ENCODE data around the genes GAGE12C, GAGE12F, GAGE12G, GAGE2A and USP27X.

GRCh38 chrX:48648454-48648783 is 35.2 kb upstream of the WAS start:
- PRO-cap, 7 experiments: no peak in any of the 7 experiments
- RAMPAGE, long total RNA, 2 experiments: no peak in any of the 2 experiments

- PRO-cap, 7 experiments: no peak in any of the 7 experiments
- RAMPAGE, long total RNA, 2 experiments: no peak in any of the 2 experiments
Observed at GRCh38 chrX:48680352-48680861, 3.2 kb upstream of the WAS start.

DNA sequence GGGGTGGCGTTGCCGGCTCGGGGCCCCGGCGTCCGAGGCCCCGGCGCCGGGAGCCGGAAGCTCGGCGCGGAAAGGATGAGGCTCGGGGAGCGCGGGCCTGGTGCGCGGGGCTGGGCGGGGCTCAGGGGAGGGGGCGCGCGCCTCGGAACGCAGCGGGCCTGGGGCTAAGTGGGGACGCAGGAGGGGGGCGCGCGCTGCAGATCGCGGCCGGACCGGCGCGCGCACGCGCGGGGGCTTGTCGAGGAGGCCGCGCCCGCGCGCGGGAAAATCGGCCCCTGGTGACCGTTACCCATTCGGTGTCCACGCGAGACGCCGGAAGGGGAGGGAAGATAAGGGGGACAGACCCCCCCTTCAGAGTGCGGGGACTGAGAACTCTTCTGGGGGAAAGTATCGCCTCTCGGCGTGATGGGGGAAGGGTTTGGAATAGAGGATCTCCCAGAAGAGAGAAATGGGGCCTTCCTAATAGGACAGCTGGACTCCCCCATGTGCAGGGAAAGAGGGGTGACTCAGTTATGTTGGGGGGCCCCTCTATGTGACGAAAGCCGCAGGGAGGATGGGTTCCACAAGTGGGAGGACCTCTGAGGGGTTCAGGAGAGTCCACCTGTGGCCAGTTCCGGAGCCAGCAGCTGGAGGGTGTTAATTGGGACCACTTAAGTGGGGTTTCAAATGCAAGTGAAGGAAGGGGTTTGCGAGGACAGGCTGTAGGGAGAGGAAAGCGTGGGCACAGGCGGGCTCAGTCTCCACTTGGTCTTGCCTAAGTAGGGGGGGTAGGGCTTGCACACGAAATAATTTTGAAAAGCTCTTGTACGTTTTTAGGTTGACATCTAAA is 538 bp downstream of the SUV39H1 start:
- PRO-cap, 7 experiments: peak in 7 of 7 experiments; most common plus-strand start position 332 of the sequence (in 3); most common minus-strand start position 304 of the sequence (in 7)
- RAMPAGE, long total RNA, 2 experiments: no peak in any of the 2 experiments

DNA sequence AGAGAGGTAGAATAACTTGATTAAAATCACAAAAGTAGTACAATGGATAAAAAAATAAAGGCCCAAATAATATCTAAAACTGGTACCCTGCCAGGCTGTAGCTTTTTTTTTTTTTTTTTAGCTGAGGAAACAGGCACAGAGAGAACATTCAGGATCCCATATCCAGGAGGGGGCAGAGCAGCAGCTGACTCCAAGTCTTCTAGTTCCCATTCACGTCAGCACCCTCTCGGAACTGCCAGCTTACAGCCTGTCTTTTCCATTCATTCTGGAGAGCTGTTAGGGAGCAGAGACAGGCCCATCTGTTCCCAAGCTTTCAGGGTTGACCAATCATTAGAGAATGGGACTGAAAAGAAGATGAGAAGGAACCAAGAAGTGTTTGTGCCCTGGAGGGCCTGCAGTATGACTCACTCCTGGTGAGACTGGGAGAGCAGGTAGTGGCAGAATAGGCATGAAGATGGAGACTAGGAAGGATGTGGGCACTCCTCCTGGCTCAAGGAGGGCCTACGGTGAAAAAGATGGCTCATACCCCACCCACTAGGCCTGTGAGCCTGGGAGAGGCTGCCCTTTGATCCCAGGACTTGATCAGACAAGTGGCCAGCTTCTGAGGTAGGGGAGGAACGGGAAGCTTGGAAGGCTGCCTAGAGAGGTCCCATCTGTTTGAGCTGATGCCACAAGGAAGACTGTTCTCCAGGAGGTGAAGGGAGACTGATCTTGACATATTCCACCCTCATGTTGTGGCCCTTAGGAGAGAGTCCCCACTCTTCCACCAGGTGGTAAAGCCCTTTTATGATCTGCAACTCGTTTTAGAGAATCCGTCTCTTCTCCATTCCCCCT is 7.6 kb downstream of the SUV39H1 start:
- PRO-cap, 7 experiments: no peak in any of the 7 experiments
- RAMPAGE, long total RNA, 2 experiments: no peak in any of the 2 experiments

DNA sequence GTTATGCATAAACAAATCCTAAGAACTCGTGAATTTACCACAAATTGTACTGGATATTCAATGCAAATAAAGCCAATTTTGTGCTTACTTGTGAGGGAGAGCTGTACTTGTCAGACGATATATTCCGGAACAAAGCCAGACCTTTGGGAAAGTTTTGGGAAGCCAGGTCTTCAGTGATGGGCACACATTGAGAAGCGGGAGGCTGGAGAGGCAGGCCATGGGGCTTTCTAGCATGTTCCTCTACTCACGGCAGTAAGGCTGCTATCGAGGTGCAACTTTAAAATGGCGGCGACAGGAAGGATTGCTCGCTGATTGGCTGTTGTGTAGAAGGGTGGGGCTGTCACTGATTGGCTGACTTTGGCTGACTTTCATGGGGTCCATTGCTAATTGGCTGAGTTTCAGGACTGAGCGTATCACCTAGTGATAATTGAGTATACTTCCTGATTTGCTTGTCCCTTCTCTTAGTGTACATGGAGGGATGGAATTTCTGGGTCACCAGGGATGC is 19.8 kb upstream of the GLOD5 start:
- PRO-cap, 7 experiments: no peak in any of the 7 experiments
- RAMPAGE, long total RNA, 2 experiments: no peak in any of the 2 experiments

- PRO-cap, 7 experiments: peak in 7 of 7 experiments; most common plus-strand start chrX:48801396 (in 4); most common minus-strand start chrX:48801372 (in 6)
- RAMPAGE, long total RNA, 2 experiments: no peak in any of the 2 experiments
Observed at GRCh38 chrX:48801168-48801858, 554 bp upstream of the HDAC6 start.

DNA sequence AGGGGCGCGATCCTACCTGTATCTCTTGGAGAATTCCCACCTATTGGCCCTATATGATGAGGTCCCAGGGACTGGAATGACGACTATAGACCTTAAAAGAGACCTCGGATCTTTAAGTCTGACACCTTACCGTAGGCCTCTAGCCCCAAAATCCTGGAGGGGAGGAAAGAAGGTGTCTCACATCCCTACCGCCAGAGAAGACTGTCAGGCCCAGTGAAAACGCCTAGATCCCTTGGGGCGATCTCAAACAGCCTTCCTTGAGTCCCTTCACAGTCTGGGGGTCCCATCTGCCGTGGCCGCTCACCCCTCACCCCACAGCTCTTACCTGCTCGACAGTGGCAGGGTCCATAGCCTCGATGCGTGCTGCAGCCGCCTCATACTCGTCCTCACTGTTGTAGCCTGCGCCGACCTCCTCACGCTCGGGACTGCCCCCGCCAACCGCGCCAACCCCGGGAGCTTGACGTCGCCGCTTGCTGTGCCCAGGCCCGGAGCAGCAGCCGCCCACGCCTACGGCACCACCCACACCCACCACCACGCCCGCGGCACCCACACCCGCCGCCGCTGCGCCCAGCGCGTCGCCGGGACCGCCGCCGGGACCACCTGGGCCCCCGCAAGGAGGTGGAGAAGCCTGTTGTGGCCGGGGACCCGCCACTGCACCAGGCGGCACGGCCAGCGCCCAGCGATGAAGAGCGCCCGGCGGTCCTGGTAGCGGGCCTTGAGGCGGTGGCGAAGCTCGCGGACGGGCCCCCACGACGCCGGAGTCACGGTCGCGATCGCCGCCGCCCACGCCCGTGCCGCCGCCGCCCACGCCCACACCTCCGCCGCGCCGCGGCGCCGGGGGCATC is 533 bp downstream of the OTUD5 start:
- PRO-cap, 7 experiments: peak in 1 of 7 experiments; most common plus-strand start position 545 of the sequence (in 1); most common minus-strand start position 391 of the sequence (in 1)
- RAMPAGE, long total RNA, 2 experiments: no peak in any of the 2 experiments

- PRO-cap, 7 experiments: no peak in any of the 7 experiments
- RAMPAGE, long total RNA, 2 experiments: no peak in any of the 2 experiments
Observed at GRCh38 chrX:48961453-48962118, 4.2 kb upstream of the OTUD5 start.

DNA sequence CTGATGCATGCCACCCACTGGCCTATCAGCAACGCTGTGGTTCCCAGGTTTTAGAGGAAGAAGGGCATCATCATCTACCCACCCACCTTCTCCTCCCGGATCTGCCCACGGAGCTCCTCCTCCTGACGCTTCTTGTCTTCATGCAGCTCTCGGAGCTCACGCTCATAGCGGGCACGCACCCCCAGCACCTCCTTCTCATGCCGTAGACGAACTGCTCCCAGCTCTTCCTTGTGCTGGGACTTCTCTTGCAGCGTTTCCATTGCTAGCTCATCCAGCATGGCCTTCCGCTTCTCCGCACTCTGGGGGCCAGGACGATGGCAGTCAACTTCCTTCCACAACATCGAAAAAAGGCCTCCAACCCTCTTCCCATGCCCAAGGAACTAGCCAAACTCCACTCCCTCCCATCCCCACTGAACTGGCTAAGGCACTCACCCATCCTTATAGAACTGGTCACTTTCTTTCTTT is 11.5 kb upstream of the KCND1 start:
- PRO-cap, 7 experiments: no peak in any of the 7 experiments
- RAMPAGE, long total RNA, 2 experiments: no peak in any of the 2 experiments

DNA sequence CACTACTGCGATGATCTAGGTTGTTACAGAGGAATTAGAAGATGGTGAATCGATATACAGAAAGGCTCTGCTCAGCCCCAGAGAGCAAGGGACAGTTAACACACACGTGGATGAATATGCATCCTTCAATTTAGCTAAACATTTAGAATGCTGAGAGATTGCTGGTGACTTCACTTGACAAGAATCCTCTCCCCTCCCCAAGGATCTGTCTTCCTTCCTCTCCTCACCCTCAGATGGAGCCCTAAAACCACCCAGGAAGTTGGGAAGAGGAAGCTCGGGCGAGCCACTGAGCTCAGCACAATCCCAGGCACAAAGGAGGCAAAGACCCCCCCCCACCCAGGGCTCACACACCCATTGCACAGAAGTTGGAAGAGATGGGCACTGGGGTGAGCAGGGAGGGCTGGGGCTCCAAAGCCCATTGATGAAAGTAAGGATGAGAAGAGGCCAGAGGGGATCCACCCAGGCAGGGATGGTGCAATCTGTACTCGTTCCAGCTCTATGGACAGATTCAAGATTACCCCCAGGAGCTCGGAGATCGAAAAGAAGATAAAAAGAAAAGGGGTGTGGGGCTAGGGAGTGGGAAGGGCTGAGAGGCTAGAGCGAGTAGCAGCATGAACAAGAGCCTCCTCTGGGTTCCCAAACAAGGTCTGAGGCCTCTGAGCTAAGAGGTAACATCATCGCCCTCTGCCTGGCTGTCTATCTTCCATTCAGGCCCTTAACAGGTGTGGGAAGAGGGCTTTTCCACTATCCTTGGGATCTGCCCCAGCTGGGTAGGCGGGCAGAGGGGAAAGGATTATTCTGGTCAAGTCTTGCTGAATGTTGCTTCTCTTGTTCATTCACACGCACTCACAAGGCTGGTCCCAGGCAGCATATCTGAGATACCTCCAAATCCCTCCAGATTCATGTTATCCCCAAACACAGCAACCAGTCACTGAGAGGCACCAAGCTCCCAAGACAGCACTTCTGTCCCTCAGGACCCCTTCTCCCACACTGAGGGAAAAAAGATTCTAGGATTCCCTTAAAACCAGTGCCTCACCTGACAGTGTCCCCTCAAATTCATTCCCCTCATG is 1.1 kb downstream of the TFE3 start:
- PRO-cap, 7 experiments: peak in 6 of 7 experiments; most common plus-strand start position 639 of the sequence (in 4); most common minus-strand start position 992 of the sequence (in 5)
- RAMPAGE, long total RNA, 2 experiments: no peak in any of the 2 experiments

DNA sequence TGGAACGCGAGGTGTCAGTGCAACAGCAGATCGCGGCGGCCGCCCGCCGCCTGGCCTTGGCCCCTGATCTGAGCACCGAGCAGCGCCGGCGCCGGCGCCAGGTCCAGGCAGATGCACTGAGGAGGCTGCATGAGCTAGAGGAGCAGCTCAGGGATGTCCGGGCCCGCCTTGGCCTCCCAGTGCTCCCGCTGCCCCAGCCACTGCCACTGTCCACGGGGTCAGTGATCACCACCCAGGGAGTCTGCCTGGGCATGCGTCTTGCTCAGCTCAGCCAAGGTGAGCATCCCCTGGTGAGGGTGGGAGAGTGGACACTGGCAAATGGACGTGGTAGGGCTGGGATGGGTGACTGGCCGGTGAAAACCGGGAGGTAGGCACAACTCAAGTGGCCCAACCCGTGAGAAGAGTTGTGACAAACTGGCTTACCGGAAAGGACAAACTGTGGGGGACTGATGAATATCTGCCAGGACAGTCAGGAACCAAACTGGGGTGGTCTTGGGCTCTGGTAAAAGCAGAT is 5.6 kb downstream of the CCDC120 start:
- PRO-cap, 7 experiments: no peak in any of the 7 experiments
- RAMPAGE, long total RNA, 2 experiments: no peak in any of the 2 experiments

DNA sequence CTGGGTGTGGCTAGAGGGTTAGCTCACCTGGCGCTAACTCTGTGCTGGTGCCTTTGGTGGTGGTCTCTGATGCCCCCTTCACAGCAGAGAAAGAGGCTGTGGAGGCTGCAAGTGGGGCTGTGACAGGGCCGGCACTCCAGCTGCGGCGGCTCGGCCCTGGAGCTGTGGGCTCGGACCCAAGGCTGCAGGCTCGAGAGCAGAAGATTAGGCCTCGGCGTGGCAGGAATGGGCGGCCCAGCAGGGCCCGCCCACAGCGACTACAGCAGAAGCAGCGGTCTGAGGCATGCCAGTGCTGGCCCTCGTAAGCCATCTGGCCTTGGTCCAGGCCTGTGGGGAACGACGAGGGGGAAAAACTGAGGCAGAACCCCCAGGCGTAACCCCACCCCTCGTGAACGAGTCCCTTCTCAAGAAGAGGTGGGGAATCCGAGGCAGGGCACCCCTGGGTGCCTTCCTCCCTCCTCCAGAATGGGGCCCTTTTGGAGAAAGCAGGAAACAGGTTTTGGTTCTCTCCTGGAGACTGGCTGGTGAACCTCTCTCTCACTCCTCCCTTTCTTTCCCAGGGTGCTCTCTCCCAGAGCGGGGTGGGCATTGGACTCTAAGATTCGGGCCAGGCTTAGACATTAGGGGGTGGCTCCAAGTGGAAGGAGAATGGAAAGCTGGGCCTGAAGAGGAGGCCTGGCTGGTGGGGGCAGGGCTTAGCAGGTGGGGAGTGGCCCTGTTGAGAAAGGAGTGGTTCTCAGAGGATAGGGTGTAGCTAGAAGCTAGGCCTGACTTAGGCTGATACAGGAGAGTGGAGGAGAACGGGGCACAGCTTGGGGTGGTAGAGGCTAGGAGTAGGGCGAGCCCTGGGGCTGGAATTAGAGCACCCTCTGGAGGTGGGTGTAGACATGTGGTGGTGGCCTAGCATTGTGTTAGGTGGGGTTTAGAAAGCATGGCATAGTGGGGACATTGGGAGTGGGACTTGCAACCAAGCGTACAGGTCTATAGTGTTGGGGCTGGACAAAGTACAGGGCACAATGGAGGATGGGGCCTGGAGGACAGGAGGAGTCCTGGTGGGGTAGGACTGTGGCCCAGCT is 5.5 kb downstream of the PLP2 start:
- PRO-cap, 7 experiments: no peak in any of the 7 experiments
- RAMPAGE, long total RNA, 2 experiments: no peak in any of the 2 experiments

- PRO-cap, 7 experiments: peak in 1 of 7 experiments; most common minus-strand start chrX:49209922 (in 1)
- RAMPAGE, long total RNA, 2 experiments: no peak in any of the 2 experiments
Observed at GRCh38 chrX:49209549-49210284, 9.7 kb upstream of the SYP start.

GRCh38 chrX:49531944-49532263 is at the start of gene GAGE12C:
TSS of gene GAGE12C (plus strand) at chrX:49532177.
- PRO-cap, 7 experiments: no peak in any of the 7 experiments
- RAMPAGE, long total RNA, 2 experiments: no peak in any of the 2 experiments

DNA sequence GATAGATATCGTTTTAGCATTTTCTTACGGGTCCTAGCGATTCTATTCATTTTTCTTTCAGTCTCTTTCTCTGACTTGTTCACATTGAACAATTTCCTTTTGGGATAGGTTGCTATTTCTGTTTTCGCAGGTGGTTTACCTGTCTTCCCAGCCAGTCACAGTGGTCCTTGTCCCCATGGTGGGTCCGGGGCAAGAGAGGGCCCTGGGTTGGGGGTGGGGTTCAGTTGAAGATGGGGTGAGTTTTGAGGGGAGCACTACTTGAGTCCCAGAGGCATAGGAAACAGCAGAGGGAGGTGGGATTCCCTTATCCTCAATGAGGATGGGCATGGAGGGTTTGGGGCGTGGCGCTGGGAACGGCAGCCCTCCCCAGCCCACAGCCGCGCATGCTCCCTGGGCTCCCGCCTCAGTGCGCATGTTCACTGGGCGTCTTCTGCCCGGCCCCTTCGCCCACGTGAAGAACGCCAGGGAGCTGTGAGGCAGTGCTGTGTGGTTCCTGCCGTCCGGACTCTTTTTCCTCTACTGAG is at the start of gene GAGE12F:
TSS of gene GAGE12F (plus strand) at position 426 of the 524 bp plus-strand sequence.
- PRO-cap, 7 experiments: no peak in any of the 7 experiments
- RAMPAGE, long total RNA, 2 experiments: no peak in any of the 2 experiments

GRCh38 chrX:49570156-49570524 is at the start of gene GAGE12G:
TSS of gene GAGE12G (plus strand) at chrX:49570400.
- PRO-cap, 7 experiments: no peak in any of the 7 experiments
- RAMPAGE, long total RNA, 2 experiments: no peak in any of the 2 experiments

- PRO-cap, 7 experiments: no peak in any of the 7 experiments
- RAMPAGE, long total RNA, 2 experiments: no peak in any of the 2 experiments
Observed at GRCh38 chrX:49589121-49589654, at the start of gene GAGE2A. TSS of gene GAGE2A (plus strand) at chrX:49589496.

GRCh38 chrX:49844411-49845042 is 15.4 kb downstream of the PAGE4 start:
- PRO-cap, 7 experiments: no peak in any of the 7 experiments
- RAMPAGE, long total RNA, 2 experiments: no peak in any of the 2 experiments

- PRO-cap, 7 experiments: peak in 7 of 7 experiments; most common plus-strand start chrX:49879497 (in 7); most common minus-strand start chrX:49879456 (in 7)
- RAMPAGE, long total RNA, 2 experiments: no peak in any of the 2 experiments
Observed at GRCh38 chrX:49878800-49879760, at the start of gene USP27X. TSS of gene USP27X (plus strand) at chrX:49879484.

- PRO-cap, 7 experiments: no peak in any of the 7 experiments
- RAMPAGE, long total RNA, 2 experiments: no peak in any of the 2 experiments
Observed at GRCh38 chrX:50634160-50634693, 163.6 kb upstream of the DGKK start.